Colonic mucosa (tissue), 1 donor: ENCODE results near the gene C9orf85.

DNA sequence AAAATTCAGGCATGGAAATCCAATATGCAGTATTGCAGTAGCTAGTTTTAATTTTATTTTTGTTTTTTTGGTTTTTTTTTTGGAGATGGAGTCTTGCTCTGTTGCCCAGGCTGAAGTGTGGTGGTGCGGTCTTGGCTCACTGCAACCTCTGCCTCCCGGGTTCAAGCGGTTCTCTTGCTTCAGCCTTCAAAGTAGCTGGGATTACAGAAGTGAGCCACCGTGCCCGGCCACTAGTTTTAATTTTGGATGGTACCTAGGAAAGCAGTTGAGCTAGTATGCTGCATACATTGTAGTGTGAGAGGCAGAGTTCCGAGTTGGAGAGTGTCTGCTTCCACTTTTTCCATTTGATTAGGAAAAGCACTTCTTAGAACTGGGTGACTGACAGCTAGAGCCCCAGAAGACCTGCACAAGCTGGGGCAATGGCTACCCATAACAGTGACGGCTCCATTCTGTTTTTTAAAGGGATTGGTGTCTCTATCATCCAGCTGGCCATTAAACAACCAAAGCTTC lies 3.6 kb downstream of the TJP2 start:
- PRO-cap = no peak

DNA sequence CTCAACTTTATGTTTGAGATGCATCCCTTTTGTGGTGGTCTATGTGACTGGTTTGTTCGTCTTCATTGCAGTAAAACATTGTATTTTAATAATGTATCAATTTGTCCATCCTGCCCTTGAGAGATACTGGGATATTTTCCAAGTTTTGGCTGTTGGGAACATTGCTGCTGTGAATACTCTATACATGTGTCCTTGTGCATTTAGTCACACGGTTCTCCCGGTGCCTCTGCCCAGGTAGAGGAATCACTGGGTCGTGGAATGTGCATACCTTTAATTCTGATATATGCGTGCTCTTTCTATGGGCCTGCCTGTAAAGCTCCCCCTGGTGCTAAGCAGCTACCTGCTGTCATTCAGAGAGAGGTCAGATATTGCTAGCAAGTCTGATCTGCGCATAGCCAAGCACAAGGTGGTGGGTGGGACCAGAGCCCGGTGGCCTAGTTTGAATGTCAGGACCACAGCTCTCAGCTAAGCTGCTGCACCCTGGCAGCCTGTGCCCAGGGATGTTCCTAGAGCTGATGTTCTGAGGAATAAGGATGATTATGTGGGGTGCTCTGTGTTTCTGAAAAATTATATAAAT lies 33.3 kb downstream of the TJP2 start:
- PRO-cap = no peak

GRCh38 chr9:69379565-69380188 lies 54.7 kb downstream of the ENTREP1 start:
- PRO-cap = no peak

DNA sequence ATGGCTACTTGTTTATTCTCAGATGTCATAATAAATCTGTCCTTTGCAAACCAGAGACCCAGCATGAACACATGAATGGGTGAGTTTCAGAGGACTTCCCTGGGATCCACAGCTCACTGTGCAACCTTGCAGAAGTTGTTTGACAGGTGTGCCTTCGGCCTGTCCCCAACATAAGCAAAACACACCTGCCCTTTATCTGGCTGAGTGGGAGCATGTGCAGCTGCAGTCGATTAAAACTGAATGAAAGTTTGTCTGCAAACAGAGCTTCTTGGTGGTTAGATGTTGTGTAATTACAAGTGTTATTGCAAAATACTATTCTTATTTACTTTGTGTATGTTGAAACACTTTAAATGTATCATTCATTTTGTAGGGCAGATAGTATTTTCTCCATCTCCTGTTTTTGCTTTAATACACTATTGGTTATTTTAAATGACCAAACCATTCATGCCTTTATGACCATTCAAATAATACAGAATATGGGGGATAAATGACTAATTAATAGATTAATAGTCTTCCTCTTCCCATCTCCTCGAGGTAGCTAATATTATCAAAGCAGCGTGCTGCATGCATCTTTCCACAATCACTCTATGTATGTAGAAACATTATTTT lies 36.1 kb downstream of the MAMDC2 start:
- PRO-cap = no peak

- PRO-cap = no peak
Measured at GRCh38 chr9:70204503-70205373, 54.0 kb upstream of the SMC5 start.

DNA sequence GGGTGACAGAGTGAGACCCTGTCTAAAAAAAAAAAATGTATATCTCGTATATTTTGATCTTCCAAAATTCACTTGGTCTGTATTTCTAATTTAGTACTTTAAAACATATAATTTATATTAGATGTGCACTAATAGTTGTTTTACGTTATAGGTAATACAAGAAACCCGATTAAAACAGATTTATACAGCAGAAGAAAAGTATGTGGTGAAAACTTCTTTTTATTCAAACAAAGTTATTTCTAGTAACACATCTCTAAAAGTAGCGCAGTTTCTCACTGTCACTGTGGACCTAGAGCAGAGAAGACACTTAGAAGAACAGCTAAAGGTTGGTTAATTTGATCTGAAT lies 59.6 kb downstream of the SMC5 start:
- PRO-cap = no peak

- PRO-cap = unidirectional peak, minus-strand start at chr9:70405956; bidirectional peak, plus-strand start at chr9:70406751, minus-strand start at chr9:70406607
Measured at GRCh38 chr9:70405769-70406683, 8.4 kb downstream of the KLF9 start.

DNA sequence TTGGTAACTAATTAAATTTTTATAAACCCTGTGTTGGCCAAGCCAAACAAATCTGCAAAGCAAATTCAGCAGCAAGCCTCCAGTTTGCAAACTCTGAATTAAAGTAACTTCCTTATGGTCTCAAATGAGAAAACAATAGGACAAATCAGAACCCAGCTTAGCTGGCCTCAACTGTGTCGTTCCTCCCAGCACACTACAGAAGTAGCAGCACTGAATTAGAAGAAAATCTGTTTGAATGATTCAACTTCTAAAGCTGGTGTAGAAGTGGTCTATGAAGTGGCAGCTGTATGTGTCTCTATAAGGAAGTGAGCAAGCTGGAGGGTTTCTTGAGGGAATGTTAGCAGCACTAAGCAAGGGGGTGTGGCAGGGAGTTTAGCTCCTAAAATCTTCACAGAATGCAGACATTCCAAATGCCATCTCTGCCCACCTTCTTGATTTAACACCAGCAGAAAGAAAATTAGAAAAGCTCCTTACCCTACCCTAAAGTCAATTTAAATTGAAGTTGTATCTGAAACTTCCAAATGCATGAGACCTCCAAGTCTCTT lies 4.1 kb downstream of the KLF9 start:
- PRO-cap = unidirectional peak, minus-strand start at position 195 of the sequence

DNA sequence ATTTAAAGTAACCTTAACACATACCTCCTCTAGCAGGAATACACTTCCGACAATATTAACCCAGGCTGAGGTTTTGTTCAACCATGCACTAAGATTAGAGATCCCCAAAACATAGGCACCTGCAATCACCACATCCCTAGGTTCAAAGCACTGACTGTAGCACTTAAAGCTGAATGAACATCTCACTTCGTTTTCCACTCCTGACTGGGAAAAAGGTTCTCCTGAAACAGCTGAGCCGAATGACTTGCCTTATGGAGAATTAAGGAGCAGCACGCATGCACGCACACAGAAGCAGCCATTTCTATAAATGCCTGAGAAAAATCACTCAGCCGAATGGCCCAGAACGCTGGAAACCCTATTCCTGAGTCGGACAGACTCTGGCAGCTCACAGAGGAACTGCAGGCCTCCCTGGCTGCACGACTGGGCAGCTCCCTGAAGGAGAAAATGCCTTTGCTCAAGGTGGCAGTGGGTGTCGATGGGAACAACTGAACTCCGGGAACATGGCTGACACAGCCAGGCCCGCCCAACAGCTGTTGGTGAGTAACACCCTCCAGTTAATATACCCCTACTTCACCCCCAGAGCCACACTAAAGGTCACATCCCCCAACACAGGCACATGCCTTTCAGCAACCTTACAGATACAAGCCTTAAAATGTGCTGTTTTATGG lies 3.5 kb downstream of the KLF9 start:
- PRO-cap = unidirectional peak, plus-strand start at position 252 of the sequence; unidirectional peak, plus-strand start at position 388 of the sequence; bidirectional peak, plus-strand start at position 590 of the sequence, minus-strand start at position 500 of the sequence

DNA sequence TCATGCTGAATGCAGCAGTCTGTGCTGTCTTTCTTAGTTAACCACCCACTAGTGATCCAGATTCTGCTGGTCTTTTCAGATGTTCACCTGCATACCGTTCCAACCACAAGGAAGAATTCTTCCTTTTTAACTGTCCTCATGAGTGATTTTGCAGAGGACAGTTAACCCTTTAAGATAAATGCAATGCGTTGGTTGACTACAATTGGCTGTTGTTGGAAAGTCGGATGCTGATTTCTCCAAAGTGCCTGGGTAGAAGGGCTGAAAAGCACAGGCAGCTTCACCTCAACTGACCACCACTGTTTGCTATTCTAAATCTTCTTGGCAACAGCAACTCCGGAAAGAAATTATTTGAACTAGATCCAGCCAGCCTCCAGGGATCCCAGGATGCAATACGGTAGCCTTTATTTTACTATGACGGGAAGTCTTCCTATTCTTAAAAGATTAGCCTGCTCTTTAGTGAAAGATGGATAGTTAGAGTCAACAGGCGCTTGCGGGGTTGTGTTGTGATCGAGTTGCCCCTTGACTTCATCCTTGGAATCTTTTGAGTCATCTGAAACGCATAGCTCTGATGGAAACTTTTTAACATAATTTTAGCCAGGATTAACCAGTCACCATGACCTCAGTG lies 78.5 kb upstream of the KLF9 start:
- PRO-cap = no peak

- PRO-cap = no peak
Measured at GRCh38 chr9:70504810-70505274, 90.4 kb upstream of the KLF9 start.

GRCh38 chr9:70553792-70554651 lies 139.6 kb upstream of the KLF9 start:
- PRO-cap = no peak

GRCh38 chr9:70601995-70602322 lies 187.5 kb upstream of the KLF9 start:
- PRO-cap = no peak

- PRO-cap = no peak
Measured at GRCh38 chr9:71446153-71447250, 321.8 kb downstream of the CEMIP2 start.

- PRO-cap = no peak
Measured at GRCh38 chr9:71713806-71714446, 54.4 kb downstream of the CEMIP2 start.

- PRO-cap = bidirectional peak, plus-strand start at chr9:71783432, minus-strand start at chr9:71783281
Measured at GRCh38 chr9:71783080-71783656, 14.9 kb upstream of the CEMIP2 start.

- PRO-cap = no peak
Measured at GRCh38 chr9:71901466-71902379, 9.3 kb downstream of the ABHD17B start.

DNA sequence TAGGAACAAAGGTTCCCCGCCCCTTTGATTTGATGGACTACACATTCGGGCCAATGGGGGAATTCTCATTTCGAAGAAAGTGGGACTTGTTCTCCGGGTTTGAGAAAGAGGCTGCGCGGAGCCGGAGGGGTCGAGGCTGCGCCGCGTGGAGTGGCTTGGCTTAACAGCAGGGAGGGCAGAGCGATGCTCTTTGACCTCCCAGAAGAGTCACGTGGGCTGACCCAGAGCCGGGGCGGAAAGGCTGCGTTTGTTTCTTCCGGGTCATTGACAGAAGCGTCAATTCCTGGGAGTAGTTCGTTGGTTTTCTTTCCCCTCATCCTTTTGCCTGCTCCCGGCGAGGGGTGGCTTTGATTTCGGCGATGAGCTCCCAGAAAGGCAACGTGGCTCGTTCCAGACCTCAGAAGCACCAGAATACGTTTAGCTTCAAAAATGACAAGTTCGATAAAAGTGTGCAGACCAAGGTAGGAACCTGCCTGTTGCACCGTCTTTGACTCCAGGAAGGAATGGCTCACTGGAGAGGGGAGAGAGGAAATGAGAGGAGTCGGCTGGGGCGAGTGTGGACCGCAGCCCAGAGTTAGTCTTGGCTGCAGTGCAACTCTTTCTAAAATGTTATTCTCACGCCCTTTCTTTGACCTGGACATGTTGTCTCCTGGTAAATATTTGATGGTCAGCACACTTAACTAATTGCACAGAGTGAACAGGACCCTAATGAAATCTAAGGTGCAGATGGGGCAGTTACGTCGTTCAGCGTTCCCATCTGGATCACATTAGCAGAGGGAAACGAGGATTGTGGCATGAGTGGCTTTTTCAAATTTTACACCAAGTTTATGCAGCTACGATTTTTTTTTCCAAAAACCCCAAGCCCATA lies at the start of gene C9orf85:
Gene C9orf85 (plus strand): TSS at position 264 of the 868 bp plus-strand sequence.
- PRO-cap = bidirectional peak, plus-strand start at position 105 of the sequence, minus-strand start outside the sequence; bidirectional peak, plus-strand start at position 270 of the sequence, minus-strand start at position 165 of the sequence; bidirectional peak, plus-strand start at position 514 of the sequence, minus-strand start at position 505 of the sequence

GRCh38 chr9:72129633-72130257 lies 19.5 kb upstream of the GDA start:
- PRO-cap = no peak

GRCh38 chr9:72133230-72133779 lies 15.9 kb upstream of the GDA start:
- PRO-cap = no peak